ENCODE measurements around a stretch of chr10.

GRCh38 chr10:19815143-19815752 is 984 bp upstream of the PLXDC2 start:
- CAGE, long polyA plus RNA, result no peak
- RRBS, result 2% methylated on average over 8 of the region's 32 CpGs

DNA sequence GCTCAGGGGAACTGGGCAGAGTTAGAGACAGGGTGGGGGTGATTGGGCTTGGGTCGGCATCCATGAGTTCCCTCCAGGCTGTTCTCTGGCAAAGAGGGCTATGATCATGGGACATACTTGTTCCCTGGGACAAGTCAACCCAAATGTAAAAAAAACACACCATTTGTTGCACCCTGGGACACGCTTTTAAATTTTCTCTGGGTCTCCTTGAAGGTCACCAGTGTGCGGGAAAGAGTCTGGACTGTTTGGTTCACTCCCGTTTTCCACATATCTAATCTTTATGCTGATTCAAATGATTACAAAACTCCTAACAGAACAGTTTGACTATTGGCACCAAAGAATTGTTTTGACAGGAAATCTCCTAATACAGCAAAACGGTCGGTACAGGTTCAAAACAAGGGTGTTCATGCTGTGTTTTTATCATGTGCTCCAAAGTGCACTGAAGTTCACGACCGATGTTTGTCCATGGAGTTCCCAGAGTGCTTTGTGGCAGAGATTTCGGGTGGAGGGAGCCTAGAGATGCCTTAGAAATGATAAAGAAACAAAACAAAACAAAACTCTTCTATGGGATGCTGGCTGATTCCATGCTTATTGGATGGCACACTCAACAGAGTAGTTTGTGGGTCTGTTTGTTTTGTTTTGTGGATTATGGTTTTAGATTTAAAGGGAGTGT is 56.6 kb downstream of the PLXDC2 start:
- CAGE, long polyA plus RNA, result no peak
- RRBS, result no CpG with 5 or more reads among the region's 9 CpGs

DNA sequence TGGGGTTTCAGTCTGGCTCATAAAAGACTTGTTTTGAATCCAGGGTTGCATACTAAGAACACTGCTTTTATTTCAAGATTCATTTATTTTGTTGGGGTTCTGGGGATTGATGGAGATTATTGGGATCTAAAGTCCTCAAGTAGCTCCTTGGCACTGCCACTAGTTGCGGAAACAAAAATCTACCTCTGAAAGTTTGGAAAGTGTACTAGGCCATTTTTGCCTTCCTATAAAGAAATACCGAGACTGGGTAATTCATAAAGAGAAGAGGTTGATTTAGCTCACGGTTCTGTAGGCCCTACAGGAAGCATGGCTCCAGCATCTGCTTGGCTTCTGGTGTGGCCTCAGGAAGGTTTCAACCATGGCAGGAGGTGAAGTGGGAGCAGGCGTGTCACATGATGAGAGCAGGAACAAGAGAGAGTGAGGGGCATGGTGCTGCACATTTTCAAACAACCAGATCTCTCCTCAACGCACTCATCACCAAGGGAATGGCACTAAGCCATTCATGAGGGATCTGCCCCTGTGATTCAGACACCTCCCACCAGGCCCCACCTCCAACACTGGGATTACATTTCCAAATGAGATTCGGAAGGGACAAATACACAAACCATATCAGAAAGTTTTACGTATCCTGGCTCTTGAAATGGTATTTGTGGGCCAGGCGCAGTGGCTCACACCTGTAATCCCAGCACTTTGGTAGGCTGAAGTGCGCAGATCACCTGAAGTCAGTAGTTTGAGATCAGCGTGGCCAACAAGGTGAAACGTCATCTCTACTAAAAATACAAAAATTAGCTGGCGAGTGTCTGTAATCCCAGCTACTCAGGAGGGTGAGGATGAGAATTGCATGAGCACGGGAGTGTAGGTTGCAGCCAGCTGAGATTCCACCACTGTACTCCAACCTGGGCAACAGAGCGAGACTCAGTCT is 189.3 kb downstream of the PLXDC2 start:
- CAGE, long polyA plus RNA, result no peak
- RRBS, result no CpG with 5 or more reads among the region's 14 CpGs

GRCh38 chr10:20016853-20017122 is 200.6 kb downstream of the PLXDC2 start:
- CAGE, long polyA plus RNA, result no peak
- RRBS, result no CpG with 5 or more reads among the region's 3 CpGs

GRCh38 chr10:20031995-20032689 is 215.9 kb downstream of the PLXDC2 start:
- CAGE, long polyA plus RNA, result no peak
- RRBS, result no CpG with 5 or more reads among the region's 5 CpGs

- CAGE, long polyA plus RNA, result no peak
- RRBS, result no CpG with 5 or more reads among the region's 5 CpGs
Observed at GRCh38 chr10:20124916-20125496, 308.8 kb downstream of the PLXDC2 start.

DNA sequence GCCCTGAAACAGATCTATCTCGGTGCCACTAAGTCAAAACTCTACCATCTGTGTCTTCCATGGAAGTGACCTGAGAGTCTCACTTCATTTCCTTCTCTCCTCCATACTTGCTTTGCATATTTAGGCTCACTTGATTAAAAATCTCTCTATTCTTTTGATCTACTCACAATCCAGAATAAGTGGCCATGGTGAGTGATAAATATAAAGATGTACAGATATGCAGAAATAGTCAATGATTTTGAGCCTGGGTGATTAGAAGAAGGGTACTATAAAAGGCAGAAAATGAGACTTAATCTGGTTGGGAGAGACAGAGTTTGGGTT is 225.2 kb upstream of the NEBL start:
- CAGE, long polyA plus RNA, result no peak
- RRBS, result no CpG with 5 or more reads among the region's 1 CpG

GRCh38 chr10:21427636-21428114 is 97.8 kb downstream of the SKIDA1 start:
- CAGE, long polyA plus RNA, result no peak
- RRBS, result no CpG with 5 or more reads among the region's 5 CpGs

DNA sequence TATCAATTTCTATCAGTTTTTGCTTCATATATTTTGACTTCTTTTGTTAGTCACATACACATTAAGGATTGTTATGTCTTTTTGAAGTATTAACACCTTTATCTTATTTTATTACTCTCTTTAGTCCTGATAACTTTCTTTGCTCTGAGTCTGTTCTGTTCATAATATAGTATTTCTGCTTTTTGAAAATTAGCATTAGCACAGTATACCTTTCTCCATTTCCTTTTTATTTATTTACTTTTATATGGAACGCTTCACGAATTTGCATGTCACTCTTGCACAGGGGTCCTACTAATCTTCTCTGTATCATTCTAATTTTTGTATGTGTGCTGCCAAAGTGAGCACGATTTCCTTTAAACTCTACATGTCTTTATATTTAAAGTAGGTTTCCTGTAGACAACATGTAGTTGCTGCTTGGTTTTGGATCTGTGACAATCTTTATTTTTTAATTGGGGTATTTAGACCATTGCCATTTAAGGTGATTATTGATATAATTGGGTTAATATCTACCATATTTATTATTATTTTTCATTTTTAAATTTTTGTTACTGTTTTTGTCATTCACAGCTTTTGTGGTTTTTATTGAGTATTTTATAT is 127.5 kb downstream of the MLLT10 start:
- CAGE, long polyA plus RNA, result no peak
- RRBS, result no CpG with 5 or more reads among the region's 3 CpGs

- CAGE, long polyA plus RNA, result no peak
- RRBS, result no CpG with 5 or more reads among the region's 4 CpGs
Observed at GRCh38 chr10:21667045-21668139, 133.4 kb downstream of the MLLT10 start.

GRCh38 chr10:21692990-21693442 is 159.0 kb downstream of the MLLT10 start:
- CAGE, long polyA plus RNA, result no peak
- RRBS, result no CpG with 5 or more reads among the region's 2 CpGs

DNA sequence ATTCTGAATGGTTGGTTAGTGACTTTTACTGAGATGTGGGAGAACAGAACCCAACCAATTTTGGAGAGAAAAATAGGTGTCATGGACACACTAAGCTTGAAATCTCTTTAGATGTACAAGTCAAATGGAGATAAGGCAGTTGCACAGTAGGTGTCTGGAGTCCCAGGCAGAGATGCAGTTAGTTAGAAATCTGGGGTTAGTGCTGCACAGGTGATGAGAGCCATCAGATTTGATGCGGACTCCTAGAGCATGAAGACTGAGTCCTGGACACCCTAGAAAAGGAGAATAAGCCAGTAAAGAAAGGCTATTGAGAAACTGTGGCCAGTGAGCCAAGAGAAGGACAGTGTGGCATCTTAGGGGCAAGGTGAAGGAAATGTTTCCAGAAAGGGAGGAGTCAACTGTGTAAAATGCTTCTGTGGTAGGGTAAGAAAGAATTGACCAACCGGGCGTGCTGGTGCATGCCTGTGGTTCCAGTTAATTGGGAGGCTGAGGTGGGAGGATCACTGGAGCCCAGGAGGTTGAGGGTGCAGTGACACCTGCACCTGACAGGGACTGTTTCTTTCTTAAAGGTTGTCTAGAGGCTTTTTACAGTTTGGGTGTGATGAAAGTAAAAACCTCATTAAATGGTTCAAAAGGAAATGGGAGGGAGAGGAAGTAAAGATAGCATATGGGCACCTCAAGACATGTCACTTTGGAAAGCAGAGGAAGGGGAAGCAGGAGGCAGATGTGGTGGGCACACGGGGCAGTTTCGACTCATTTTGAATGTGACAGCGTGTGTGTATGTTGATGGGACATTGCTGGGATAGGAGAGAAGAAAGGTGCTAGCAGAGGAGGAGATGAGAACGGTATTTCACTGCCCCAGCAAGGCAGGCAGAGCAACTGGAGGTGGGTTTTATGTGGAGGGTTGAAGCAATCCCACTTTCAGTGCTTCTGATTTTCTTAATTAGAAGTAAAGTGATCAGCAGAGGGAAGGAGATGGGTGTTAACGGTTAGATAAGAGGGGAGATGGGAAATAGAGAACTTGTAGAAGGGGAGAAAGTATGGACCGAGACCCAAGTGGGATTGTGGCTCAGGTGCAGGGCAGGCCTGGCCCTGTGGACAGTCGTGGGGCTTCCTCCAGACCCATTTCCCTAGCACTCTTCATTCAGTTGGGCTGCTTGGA is 203.0 kb downstream of the MLLT10 start:
- CAGE, long polyA plus RNA, result no peak
- RRBS, result no CpG with 5 or more reads among the region's 10 CpGs

DNA sequence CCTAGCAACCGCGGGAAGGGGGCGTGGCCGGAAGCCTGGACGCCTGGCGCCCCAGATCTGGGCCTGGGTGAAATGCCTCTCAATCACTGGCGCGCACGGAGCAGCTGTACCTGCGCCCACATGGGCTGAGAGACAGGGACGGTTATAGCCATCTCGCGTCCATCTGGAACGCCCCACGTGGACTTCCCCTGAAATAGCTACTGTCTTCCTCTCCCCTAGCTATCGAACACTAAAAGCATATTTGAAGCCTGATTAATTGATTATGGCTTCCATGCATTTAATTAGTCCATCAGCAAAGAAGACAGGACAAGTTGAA is 219 bp upstream of the DNAJC1 start:
- CAGE, long polyA plus RNA, result no peak
- RRBS, result no CpG with 5 or more reads among the region's 16 CpGs

GRCh38 chr10:22251525-22252297 is 33.9 kb upstream of the EBLN1 start:
- CAGE, long polyA plus RNA, result no peak
- RRBS, result 3% methylated on average over 6 of the region's 38 CpGs

- CAGE, long polyA plus RNA, result no peak
- RRBS, result 1% methylated on average over 34 of the region's 101 CpGs
Observed at GRCh38 chr10:22325050-22326418, 4.6 kb downstream of the BMI1 start.

DNA sequence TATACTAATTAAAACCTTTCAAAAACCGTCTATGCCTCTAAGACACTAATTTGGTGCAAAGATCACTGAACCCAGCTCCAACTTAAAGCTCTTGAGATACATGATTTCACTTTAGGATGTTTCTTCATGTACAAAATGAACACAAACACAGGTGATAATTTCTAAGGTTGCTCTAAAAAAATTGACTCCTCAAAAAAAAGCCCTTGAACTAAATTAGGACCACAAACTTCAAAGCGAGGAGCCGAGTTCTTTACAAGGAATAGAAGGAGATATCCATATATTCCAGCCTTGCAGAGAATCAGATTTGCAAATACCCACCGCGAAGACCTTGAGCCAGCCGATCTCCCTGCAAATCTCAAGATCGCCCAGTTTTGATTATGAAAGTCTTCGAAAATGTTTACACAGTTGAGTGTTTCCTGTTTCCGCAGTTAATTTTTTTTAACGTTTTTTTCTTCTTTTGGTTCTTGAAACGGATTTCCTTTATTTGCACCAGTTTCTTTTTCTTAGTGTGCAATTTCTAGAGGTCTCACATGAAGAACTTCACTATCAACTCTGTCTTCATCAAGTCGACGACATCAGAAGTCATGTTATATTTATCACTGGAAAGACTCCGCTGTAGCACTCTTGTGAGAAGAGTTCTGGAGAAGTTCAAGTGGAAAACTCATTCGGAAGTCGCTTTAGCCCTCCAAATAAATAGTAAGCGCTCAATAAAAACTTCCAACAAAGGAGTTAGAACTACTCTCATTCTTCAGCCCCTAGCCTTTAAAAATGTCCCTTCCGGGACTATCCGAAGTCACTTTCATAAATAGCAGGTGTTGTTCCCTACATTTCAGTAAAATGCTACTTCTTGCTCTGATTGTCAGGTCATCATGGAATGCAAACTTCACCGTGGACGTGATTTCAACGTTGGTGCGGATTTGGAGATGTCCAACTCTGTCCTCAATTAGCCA is 12.1 kb upstream of the SPAG6 start:
- CAGE, long polyA plus RNA, result no peak
- RRBS, result no CpG with 5 or more reads among the region's 23 CpGs

DNA sequence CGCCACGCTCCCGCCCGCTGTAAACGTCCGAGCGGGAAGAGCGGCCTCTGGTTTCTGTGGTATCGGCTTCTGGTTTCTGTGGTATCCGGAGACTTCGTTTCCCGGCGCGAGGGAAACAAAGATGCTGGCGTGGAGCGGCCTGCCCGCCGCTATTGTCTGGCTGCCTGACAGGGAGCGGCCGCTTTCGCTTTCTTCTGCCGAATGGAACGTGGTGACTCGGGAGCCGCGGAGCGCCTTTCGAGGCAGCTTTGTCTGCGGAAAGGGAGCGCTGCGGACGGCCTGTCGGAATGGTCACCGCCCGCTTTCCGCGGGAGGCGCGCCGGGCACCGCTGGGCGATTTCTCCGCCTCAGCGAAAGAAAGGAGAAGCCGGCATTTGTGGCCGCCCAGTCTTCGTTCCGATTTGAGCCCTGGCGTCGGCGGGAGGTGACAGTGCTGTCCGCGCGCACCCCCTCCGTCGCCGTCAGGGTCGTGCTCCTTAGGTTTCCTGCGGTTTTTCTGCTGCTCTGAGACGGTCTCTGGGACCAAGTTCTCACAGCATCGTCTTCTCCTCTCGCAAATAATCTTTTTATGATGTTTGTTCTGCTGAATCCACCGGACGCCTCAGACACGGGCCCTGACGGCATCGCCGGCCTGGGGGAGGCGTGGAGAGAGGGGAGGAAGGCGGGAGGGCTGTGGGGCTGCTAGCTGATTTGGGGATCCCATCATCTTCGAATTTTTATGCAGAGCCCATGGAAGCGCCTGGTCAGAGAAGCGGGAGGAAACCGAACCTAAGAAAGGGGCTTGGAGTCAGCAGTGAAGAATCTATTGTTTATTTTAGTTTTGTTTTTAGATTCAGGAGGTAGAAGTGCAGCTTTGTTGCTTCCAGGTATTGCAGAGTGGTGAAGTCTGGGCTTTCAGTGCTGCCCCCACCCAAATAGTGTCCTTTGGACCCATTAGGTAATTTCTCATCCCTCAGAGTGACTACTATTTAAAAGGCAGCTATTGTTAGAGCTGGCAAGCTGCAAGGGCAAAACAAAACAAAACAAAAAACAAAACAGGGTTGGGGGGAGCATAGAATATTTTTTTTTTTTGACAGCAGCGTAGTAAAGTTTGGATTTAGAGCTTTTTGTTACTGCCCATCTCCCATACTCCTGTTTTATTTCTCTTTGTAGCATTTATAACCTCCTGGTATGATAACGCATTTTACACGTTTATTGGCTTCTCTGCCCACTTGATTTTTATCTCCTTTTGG is 92.3 kb downstream of the SPAG6 start:
- CAGE, long polyA plus RNA, result no peak
- RRBS, result no CpG with 5 or more reads among the region's 77 CpGs

- CAGE, long polyA plus RNA, result no peak
- RRBS, result no CpG with 5 or more reads among the region's 15 CpGs
Observed at GRCh38 chr10:22599762-22600605, 114.4 kb downstream of the PIP4K2A start.

- CAGE, long polyA plus RNA, result no peak
- RRBS, result no CpG with 5 or more reads among the region's 10 CpGs
Observed at GRCh38 chr10:22607833-22608342, 106.5 kb downstream of the PIP4K2A start.

- CAGE, long polyA plus RNA, result no peak
- RRBS, result 98% methylated on average over 3 of the region's 11 CpGs
Observed at GRCh38 chr10:22615666-22616661, 98.4 kb downstream of the PIP4K2A start.

All from mammary epithelial cell (primary cell).